Measurements from ENCODE around the genes TMEM81 and TMCC2.

DNA sequence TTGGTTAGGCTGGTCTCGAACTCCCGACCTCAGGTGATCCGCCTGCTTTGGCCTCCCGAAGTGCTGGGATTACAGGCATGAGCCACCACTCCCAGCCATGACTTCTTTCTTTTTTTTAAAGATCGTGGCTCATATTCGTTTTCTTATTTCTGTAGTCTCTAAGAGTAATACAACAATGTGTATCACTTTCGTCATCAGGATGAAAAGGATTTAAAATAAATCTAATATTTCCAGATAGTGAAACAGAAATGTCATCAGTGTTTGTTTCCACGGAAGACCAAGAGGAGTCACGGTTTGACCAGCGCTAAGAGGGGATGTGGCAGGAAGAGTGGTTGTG lies 8.2 kb downstream of the SOX13 start:
- PRO-cap: no peak
- RAMPAGE, long total RNA: no peak

- PRO-cap: no peak
- RAMPAGE, long total RNA: no peak
Observed at GRCh38 chr1:204084013-204085156, 11.5 kb downstream of the SOX13 start.

DNA sequence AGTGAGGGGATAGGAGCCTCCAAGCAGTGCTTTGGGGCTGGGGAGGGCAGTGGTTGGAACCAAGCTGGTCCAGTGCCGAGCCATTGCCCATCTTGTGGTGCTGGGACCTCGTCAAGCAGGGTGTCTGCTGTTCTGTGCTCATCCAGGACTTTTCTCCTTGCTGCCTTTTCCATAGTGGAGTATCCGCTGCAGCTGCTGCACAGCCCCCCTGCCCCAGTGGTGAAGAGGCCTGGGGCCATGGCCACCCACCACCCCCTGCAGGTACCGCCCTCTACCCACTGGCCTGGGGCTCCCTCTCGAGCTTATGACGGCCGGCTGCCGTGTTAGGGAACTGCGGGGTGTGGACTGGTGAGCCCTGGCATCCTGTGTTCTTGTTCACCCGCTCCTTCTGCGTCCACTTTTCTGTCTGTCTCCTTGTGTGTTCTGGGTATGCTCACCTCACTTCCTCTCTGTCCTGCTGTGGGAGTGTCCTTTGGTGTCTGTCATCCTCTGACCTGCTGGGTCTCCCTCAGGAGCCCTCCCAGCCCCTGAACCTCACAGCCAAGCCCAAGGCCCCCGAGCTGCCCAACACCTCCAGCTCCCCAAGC lies 30.0 kb downstream of the ETNK2 start:
- PRO-cap: no peak
- RAMPAGE, long total RNA: no peak

DNA sequence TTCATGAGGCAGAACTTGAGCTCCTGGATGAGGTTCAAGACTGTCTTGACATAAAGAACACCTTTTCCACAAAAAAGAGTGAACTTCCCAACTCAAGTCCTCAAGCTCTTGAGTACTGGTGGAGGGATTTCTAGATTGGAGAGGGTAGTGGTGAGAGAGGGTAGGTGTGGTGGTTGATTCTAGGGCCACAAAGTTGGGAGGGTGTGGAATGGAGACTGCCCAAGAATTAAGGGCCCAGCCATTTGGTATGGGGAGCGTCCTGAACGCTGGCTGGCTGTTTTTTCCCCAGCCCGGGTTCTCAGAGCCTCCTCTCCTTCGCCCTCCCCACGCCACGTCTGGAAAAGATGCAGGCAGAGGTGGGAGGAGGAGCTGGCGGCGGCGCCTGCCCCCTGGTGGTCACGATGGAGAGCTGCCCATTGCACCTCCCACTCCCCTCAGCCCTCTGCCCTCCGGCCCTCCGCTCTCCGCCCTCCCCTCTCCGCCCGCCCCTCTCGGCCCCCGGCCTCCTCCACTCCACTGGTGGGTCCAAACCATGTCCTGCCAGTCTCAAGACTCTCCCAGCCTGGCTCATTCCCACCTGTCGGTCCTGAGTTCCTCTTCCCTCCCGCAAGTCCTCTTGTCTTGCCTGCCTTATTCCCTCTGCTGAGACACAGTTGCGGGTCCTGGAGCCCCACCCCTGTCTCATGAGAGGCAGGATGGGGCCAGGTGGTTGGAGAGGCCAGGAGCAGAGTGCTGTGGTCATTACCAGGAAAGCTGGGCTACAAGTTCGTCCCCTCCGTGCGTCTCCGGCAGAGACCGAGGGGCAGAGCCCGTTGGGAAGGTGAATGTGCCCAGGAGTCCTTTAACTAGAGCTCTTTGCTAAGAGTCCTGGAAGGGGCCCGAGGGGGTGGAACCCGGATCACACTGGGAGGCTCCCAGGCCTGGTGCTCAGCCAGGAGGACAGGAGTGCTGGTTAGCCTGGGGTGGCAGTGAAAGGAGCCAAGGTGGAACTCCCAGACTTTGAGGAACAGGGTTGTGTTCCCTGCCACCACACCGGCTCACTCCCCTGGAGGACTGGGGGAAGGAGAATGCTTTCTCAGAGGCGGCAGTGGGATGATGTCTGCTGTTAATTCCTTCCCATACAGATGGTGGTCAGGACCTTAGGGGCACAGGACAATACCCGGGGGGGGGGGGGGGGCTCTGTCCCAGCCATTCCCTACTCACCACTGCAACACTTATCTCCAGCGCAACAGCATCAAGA lies 22.6 kb downstream of the ETNK2 start:
- PRO-cap: unidirectional peak, minus-strand start at position 322 of the sequence; unidirectional peak, minus-strand start at position 337 of the sequence
- RAMPAGE, long total RNA: no peak

DNA sequence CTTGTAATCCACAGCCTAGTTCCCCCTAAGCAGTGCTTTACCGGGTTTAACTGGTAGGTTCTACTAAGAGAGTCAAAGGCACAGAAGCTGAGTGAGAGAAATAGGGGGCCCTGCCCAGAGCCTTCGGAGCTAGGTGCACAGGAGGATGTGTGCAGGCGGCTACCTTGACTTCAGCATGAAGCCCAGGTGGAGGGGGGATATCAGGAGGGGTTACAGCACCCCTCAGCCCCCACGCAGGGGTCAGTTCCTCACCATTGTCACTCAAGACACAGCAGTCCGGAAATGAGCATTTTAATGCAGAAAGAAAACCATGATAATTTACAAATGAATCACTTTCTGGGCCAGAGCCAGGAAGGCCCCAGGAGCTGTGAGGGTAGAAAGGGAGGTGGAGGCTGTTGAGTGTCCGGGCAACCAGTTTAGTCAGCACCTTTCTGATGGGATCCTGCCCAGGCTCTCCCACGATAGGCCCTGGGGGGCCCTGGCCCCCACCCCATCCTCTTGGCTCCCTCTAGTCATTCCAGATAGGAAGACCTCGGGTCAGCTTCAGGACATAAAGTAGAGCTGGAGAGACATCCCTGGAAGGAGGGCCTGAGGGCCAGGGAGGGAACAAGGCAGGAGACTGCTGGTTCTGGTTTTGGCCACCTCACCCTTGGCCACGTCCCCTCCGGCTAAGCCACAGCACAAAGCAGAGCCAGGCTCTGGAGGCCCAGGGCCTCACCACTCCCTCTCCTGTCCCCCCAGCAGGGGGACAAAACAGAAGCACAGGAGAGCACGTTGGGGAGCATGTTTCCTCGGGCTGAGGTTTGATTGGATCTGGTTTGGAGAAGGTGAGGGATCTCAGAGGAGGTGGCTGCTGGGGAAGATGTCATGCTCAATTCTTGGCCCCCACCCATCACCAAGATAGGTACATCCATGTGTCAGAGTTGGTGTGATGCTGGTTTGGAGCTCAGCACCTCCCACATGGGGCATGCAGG lies 20.8 kb downstream of the ETNK2 start:
- PRO-cap: no peak
- RAMPAGE, long total RNA: no peak

DNA sequence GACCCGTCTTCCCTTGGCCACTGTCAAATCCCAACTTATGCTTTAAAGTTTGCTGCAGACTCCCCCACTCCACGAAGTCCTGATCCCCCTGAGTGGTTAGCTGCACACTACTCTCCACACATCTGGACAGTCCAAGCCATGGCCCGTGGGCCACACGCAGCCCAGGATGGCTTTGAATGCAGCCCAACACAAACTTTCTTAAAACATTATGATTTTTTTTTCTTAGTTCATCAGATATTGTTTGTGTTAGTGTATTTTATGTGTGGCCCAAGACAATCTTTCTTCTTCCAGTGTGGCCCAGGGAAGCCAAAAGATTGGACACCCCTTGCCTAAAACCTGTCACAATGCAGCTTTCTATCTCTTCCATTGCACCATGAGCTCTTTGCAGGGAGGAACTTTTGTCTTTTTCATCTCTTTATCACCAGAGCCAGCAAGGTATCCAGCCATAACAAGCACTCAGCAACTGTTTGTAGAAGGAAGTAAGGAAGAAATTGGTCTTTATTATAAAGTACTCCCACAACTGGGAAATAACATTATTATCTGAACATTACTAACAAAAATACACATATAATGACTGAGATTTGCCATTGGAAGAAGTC lies 57.2 kb upstream of the GOLT1A start:
- PRO-cap: no peak
- RAMPAGE, long total RNA: no peak

DNA sequence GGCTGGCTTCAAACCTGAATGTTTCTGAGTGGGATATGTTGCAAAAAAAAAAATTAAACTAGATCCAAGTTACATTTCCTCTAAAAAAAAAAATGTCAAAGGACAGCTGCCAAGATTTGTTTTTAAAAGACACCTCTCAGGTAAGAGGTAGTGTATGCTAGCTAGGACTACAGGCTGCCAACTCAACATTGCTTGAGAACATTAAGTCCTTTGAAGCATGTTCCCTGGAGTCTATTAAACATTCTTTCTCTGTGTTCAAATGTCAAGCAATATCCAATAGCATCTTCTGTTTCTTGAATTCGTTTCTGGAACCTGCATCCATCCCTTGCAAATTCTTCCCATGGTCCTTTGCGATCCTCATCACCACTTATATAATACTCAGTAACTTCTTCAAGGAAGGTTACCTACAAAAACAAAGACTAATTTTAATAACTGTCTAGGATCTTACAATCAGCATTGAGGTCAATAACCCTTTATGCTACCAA lies 5.7 kb downstream of the PPP1R15B start:
- PRO-cap: no peak
- RAMPAGE, long total RNA: no peak

- PRO-cap: no peak
- RAMPAGE, long total RNA: no peak
Observed at GRCh38 chr1:204433943-204434817, 22.6 kb upstream of the PPP1R15B start.

DNA sequence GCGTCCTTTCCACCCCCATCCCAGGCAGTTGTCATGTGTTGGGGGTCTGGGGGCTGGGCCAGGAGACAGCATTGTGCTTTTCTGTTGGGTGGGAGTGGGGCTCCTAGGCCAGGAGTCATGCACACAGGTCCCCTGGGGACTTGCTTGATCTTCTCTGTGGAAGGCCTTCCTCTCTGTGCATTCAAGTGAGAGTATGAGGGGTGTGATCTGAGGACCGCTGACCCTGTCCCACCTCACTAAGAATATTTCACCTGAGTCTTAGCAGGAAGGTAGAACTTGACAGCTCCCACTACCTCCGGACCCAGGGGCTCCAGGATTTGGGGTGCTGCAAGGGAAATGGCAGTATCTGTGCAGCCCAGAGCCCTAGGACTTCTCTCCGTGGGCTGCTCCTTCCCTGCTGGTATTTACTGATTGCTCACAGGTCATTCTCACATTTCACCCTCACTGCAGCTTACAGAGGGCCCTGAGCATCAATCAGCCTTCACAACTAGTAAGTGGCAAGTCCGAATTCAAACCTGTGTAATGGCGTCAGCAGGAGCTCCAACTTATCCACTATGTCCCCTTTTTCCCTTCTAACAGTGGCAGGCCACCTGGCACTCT lies 32.5 kb downstream of the PIK3C2B start:
- PRO-cap: no peak
- RAMPAGE, long total RNA: no peak

DNA sequence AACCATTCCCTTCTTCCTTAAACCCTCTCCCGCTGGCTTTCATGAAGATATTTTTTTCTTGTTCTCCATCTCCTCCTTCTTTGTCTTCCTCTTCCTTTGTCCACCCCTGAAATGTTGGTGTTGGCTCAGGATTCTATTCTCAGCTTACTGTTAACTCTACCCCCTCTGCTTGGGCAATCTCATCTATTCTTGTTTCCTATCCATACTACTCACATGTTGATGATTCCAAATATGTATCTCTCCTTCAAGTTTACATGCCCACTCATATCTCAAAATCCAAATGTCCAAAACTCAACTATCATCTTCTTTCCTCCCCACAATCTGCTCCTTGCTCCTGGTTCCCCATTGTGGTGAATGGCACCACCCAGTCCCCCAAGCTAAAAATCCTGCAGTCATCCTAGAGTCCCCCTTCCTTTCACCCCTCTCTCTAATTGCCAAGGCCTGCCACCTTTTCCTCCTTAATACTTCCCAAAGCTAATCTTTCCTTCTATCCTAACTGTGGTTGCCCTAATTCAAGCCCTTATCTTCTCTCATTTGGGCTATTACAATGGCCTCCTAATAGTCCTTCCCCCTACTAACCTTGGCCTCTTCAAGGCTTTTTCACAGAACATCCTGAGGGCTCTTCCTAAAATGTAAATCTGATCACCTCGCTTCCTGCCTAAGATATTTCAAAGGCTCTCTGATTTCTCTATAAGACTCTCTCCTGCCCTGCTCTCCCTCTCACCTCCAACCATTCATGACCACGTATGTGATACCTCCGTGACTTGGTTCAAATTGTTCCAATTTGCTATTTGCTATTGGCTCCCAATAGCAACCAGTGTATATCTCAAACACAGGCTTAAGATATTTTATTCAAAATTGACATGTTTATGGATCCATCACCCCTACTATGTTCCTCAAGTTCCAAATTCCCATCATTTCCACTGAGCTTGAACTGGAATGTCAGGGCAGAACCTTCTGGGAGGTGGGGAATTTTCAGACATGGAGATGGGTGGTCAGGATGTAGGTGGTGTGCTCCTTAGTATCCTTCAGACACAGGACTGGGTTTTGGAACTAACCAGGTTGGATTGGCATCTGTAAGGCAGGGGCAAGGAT lies 19.7 kb downstream of the PIK3C2B start:
- PRO-cap: no peak
- RAMPAGE, long total RNA: no peak

GRCh38 chr1:204493580-204493988 lies 1.0 kb downstream of the PIK3C2B start:
- PRO-cap: no peak
- RAMPAGE, long total RNA: no peak

DNA sequence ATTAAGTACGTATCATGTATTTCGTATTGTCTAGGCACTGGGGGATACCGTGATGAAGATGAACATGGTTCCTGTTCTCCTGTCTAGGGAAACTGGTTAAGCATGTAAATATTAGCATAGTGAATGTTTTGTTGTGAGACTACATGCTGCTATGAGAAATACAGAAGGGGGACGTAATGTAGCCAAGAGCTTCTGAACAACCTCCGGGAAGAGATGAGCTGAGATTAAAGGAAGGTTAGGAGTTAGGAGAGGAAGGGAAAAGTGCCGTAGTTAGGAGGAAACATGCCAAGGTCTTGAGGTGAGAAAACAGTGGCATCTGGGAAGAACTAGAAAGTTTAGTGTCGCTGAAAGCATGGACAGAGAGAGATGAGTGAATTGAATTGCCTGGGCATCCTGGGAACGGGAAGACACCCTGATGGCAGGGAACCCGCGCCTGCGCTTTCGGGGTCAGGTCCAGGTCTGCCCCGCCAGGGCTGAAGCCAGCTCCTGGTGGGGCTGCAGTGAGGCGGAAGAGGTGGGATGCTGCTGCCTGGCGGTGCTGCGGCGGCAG lies 45.6 kb downstream of the MDM4 start:
- PRO-cap: no peak
- RAMPAGE, long total RNA: no peak

- PRO-cap: unidirectional peak, plus-strand start at chr1:204579098; bidirectional peak, plus-strand start at chr1:204579265, minus-strand start at chr1:204579162
- RAMPAGE, long total RNA: no peak
Observed at GRCh38 chr1:204578726-204579551, 62.7 kb downstream of the MDM4 start.

- PRO-cap: no peak
- RAMPAGE, long total RNA: no peak
Observed at GRCh38 chr1:204670567-204671585, 14.7 kb downstream of the LRRN2 start.

DNA sequence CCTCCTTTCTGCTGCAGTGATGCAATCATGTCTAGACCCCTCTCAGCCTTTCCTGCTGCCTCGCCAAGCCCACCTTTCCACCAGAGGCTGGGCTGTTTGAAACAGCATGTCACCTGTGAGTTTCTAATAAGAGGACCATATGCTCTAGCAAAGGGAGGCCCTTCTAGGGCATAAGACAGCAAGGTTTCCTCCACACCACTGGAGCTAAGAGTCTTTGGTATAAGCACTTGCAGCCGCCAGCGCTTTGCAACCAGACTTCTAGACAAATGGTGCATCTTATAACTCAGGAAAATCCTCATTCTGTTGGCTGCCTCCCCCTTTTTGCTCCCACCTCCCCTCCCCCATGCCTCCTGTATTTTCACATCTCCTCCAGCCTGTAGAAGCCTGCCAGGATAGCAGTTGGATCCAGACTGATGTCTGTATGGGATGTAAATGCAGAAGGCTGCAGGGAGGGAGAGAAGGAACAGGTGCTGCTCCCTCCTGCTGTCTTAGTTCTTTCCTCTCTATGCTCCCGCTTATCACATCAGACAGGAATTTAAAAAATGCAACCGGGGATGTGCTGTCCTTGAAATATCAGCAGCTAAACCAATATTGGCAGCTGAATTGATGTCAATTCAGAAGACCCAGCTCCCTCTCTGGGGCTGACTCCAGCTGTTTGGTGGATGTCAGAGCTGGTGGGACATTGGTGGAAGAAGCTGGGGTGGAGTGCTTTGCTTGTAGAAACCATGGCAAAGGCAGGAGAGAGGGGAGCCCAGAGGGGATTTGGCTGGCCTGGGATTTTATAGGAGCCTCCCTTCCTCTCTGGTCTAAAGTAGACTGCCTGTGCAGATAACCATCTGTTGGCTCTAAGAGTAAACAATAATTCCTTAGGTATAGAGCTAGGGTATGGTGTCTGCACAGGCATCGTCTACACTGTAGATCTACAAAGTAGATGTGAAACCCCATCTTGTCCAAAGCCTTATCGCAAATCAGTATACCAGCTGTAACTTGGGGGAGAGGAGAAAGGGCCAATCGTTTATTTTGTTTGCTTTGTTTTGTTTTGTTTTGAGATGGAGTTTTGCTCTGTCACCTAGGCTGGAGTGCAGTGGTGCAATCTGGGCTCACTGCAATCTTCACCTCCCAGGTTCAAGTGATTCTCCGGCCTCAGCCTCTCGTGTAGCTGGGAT lies 95.8 kb downstream of the NFASC start:
- PRO-cap: no peak
- RAMPAGE, long total RNA: no peak

GRCh38 chr1:205049487-205049784 lies 6.4 kb downstream of the CNTN2 start:
- PRO-cap: no peak
- RAMPAGE, long total RNA: no peak

GRCh38 chr1:205072736-205073033 lies 11.6 kb downstream of the TMEM81 start:
- PRO-cap: no peak
- RAMPAGE, long total RNA: no peak

- PRO-cap: no peak
- RAMPAGE, long total RNA: no peak
Observed at GRCh38 chr1:205084224-205084800, at the start of gene TMEM81. TMEM81 (minus strand) TSS chr1:205084460.

DNA sequence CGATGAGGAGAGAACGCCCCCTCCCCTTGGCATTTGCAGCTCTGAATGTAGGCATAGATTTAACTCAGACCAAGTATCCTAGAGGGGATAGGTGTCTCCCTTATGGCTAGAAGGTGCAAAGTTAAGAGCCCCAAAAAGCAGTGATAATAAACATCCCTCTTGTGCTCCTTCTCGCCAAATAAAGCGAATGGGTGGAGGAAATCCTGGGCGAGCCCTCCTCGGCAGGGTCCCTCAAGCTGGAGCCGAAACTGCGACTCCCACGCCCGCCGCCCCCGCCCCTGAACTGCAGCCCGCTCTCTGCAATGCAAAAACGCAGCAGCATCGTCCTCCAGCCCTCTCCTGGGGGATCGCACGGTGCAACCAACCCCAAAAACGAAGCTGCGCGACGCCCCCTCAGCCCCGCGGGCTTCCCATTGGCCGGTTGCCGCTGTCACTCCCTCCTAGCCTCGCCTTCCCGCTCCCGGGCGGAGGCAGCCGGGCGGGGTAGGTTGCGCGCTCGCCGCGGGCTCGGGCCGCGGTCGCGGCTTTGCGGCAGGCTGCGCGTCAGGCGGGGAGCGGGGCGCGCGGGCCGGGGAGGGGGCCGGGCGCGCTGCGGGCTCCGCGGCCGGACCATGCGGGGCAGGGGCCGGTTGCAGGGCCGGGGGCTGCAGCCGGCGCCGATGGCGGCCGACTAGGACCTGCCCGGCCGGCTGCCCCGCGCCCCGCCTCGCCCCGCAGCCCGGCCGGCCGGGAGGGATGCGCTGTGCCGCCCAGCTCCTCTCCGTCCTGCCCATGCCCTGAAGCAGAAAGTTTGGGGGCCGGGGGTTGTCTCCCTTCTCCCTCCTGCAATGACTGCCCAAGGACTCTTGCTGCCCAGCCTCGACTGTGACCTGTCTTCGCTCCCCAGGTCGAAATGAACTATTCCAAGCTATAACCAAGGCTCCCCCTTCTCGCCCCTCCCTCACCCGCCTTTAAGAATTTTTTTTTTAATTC lies at the start of gene TMCC2:
TMCC2 (plus strand) TSS at position 491 of the 972 bp plus-strand sequence.
- PRO-cap: bidirectional peak, plus-strand start at position 510 of the sequence, minus-strand start at position 341 of the sequence
- RAMPAGE, long total RNA: no peak

DNA sequence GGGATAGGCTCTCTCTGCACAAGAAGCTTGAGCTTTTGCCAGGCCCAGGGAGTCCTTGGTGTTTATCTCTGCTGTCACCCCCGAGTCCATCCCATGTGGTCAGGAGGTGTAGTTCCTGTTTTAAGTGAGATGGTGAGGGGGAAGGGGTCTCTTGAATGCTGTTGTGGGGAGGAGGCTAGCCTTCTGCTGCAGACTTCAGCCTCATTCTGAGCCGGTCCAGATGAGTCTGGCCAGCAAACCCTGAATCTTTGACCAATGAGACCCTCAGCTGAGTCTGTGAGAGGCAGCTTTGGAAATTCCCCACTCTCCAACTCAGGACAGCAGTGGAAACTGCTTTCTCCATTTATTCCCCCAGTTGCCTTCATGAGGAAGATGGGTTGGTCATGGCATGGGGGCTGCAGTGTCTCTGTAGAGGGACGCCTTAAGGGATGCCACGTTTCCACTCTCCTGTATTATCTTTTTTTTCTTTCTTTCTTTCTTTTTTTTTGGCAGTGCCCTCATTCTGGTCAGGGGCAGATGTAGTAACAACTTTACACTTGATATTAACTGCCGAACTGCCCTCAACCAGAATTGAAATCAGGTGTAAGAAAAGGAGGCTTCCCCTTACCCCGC lies 2.7 kb downstream of the TMCC2 start:
- PRO-cap: no peak
- RAMPAGE, long total RNA: no peak